Vermiform appendix (tissue), 1 donor: ENCODE data around the genes LGALS9, LYRM9, TMEM97, RAB34 and TLCD1.

DNA sequence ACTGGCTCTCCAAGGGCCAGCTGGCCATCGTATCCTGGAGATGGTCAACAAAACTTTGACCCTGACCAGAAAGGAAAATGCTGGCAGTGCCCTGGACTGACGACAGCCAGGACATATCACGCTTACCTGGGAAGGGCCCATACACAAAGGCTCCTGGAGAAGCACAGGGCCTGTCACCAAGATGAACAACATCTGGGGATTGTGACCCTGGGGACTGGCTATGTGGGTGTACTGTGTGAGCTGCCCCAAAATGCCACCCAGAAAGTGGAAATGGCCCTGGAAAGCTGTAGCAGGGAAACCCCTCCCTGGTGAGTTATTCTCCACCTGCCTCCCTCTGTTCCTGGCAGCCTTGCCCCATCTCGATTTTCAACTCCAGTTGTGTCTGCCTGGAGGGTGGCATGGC lies 117.6 kb upstream of the KCNJ18 start:
- PRO-cap = no peak

DNA sequence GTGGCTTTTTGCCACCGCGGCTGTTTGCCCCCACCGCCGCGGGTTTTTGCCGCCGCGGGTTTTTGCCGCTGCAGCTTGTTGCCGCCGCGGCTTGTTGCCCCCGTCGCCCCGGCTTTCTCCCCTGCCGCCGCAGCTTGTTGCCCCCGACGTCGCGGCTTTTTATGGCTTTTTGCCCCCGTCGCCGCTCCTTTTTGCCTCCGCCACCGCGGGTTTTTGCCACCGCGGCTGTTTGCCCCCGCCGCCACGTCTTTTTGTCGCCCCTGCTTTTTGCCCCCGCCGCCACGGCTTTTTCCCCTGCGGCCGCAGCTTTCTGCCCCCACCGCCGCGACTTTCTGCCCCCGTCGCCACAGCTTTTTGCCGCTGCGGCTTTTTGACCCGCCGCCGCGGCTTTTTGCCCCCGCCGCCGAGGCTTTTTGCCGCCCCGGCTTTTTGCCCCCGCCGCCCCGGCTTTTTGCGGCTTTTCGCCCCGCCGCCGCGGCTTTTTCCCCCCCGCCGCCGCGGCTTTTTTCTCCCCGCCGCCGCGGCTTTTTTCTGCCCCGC lies 149.6 kb downstream of the KCNJ18 start:
- PRO-cap = no peak

GRCh38 chr17:22523975-22524819 lies 831.9 kb downstream of the KCNJ18 start:
- PRO-cap = no peak

- PRO-cap = no peak
These were observed 37.4 kb upstream of the WSB1 start for GRCh38 chr17:27256470-27256907.

DNA sequence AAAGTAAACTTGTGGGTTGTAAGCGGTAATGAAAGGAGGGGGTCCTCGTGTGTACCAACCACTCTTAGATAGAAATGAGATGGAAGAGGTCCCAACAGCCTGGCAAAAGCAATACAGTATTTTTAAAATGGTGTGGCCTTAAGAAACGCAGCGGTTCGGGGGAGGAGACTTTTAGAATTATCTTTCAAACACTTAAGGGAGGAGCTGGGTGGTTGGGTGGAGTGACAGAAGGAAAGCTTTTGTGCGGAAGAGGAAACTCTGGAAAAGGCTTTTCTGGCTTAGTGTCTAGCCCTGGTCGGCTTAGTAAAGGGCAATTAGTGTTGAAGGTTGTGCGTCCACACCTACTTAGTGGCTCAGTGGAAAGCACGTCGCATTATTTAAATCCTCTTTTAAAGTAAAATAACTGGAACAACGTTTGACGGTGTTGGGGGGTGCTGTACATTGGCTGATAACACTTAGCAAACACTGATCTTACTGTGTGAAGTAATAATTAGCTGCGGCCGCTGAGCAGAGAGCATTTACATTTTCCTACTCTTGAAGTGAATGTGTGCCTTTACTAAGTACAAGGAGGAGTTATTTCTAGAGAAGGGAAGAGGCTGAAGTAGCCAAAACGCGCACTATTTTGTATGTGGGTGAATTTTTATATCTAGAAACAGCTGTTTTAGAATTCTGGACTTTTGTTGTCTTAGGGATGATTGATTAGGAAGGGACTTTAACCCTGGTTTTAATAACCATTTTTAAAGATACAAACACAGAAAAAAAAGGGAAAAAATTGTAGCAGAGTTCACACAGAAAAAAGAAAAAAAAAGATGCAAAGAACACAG lies 1.1 kb downstream of the WSB1 start:
- PRO-cap = bidirectional peak, plus-strand start at position 313 of the sequence, minus-strand start at position 113 of the sequence; bidirectional peak, plus-strand start at position 582 of the sequence, minus-strand start at position 457 of the sequence

DNA sequence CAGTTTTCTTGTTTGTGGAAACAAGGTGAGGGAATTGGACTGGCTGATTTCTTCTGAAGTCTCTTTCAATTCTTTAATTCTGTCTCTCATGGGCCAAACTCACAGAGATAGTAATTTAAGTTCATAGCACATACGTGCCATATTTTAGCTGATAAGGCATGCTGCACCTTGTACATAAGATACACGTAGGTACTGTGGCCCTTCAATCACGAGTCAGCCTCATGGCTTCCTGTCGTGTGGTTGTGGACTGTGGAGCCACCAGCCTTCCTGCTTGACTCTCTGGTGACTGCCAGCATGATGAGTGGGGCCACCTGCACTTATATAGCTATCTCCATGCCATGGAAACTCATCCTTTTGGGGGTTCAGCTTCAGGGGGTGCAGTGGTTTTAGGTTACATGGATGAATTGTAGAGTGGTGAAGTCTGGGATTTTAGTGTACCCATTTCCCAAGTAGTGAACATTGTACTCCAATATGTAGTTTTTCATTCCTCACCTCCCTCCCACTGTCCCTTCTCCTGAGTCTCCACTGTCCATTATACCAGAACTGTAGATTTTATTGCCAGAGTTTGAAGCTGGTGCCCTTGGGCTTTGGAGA lies 25.2 kb downstream of the KSR1 start:
- PRO-cap = no peak

GRCh38 chr17:27540267-27541133 lies 84.3 kb downstream of the KSR1 start:
- PRO-cap = bidirectional peak, plus-strand start at chr17:27540567, minus-strand start at chr17:27540416

- PRO-cap = no peak
These were observed 59.2 kb upstream of the LGALS9 start for GRCh38 chr17:27571604-27572294.

DNA sequence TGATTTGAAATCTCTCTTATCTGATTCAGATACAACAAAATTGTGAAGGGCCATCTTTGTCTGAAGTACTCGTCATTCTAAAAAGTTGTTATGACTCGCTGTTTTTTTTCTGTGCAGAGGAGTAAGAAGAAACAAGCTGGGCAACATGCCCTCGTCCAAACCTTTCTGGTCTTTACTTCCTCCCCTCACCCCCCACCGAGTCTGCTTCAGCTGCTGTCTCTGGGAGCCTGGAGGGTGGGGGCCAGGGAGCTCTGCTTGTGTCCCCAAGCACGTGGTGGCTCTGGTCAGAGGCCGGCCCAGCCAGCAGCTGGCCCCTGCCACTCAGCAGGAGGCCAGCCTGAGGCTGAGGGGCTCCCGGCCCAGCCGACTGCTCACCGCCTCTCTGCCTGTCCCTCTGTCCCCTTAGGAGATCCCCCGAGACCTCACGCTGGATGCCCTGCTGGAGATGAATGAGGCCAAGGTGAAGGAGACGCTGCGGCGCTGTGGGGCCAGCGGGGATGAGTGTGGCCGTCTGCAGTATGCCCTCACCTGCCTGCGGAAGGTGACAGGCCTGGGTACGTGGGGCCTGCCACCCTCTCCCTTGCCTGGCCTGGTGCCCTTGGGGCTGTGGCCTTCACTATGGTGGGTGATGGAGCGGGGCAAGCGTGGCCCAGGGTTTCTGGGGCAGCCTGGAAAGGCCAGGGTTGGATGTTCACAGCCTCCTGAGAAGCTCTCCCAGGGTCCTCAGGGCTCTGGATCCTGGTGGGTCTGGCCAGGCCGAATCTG lies 53.7 kb upstream of the LGALS9 start:
- PRO-cap = no peak

- PRO-cap = unidirectional peak, plus-strand start at chr17:27631211
These were observed at the start of gene LGALS9 for GRCh38 chr17:27630892-27631444. LGALS9 (plus strand) TSS chr17:27631188.

DNA sequence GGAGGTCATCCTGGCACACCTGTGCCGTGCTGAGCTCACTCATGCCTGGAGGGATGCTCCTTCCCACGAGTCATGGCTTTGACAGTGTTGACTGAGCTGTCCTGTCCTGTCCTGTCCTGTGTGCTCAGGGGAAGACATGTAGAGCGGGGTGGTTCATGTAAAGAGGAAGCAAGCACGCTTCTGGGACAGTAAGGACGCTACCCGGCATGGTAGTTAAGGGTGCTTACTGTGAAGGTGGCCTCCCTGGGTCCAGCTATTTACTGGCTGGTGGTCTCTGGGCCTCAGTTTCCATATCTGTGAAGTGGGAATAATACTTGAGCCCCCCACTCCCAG lies 423 bp downstream of the LGALS9 start:
- PRO-cap = no peak

DNA sequence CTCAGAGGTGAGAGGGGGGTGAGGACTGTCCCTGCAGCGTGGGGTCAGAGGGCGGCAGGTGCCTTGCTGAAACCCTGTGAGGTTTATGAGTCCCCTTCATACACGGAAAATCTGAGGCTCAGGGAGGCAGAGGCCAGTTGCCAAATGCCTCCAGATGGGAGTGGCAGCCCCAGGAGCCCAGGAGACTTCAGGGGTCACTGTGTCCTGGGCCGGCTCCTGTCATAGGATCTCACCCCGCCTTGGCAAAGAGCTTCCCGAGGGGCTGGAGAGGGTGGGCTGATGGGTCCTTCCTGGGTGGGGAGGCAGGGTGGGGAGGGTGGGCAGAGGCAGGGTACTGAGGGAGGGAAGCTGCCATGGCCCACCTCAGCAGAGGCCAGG lies 965 bp downstream of the LGALS9 start:
- PRO-cap = no peak

GRCh38 chr17:27892789-27893845 lies at the start of gene LYRM9:
LYRM9 (minus strand) TSS chr17:27893365.
- PRO-cap = unidirectional peak, minus-strand start at chr17:27893199; unidirectional peak, minus-strand start at chr17:27893363

- PRO-cap = bidirectional peak, plus-strand start at chr17:28319135, minus-strand start at chr17:28318939; unidirectional peak, plus-strand start at chr17:28319359
These were observed at the start of gene TMEM97 for GRCh38 chr17:28318992-28320047. TMEM97 (plus strand) TSS chr17:28319200.

DNA sequence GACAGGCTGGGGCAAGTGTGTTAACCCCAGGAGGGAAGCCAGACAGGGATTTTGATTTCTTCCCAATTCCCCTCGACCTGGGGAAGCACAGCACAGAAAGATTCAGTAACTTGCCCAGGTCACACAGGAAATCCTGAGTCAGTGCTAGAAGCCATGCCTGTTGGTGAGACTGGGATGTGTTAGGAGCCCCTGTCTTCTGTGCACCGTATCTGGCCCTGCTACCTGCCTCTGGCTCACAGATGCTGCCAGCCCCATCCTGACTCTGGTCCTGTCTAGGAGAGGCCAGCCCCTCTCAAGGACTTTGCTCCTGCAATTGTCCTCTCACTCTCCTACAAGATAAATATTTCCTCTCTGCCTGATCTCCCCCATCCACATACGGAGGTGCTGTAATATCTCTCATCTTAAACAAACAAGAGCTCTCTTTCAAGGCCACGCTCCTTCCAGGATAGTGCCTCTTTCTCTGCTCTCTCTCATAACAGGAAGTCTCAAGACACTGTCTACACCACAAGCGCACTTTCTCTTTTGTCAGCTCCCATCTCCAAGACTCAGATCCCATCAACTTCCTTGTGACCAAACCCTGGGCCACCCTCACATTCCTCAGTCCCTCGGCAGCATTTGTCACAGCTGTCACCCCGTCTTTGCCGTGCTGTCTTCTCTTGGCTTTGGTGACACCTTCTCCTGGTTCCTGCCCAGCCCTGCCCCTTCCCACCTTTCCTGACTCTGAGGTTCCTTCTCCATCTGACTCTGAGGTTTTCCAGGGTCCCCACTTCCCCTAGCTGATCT lies 1.8 kb downstream of the SLC13A2 start:
- PRO-cap = no peak

GRCh38 chr17:28677414-28678394 lies 15.7 kb downstream of the SUPT6H start:
- PRO-cap = no peak

DNA sequence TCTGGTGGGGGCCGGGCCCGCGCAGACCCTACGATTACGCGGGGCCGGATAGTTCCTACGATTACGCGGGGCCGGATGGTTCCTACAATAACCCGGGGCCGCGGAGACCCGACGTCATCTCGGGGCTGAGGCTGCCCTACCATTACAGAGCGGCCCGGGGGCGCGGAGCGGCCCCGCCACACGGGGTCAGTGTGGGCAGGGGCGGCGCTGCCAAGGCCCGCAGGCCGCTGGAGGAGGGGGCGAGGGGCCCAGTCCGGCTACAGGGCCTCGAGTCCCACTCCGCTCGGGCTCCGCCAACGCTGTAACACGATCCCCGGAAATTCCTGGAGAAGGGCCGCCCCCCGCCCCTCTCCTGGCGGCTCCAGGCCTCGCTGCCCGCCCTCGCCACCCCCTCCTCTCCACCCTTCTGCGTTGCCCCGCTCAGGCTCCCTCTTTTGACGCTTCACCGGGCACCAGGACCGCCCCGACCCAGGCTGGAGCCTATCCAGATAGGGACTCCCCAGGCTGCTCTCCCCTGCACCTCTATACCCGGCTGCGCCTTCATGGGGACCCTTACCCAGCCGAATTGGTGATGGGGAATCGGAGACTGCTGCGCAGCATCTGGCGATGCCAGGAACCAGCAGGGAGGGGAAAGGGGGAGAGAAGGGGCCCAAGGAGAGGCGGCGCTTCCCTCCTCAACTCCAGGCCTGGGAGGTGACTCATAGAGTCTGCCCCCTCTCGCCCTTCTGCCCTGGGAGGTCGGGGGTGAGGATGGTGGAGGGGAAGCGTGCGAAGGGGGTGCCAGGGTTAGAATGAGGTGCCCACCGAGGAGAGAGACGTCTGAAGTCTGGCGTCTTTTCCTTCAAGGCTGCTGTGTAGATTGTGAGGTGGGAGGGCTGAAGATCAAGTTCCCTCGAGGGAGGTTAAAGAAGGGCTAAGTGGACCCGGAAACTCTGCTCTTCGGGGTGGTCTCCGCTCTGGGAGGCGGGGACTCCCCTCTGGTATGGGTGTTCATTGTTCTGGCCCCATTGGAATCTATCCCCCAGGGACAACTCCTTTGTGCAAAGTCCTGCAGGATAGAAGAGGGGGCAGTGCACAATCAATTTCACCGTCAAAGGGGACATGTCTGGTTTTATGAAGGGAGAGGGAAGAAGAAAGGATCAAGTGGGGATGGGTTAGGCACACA lies at the start of gene RAB34:
Gene RAB34, minus strand, starts transcription at position 303 of the 1,165 bp plus-strand sequence.
- PRO-cap = bidirectional peak, plus-strand start at position 114 of the sequence, minus-strand start outside the sequence; bidirectional peak, plus-strand start at position 277 of the sequence, minus-strand start at position 303 of the sequence; bidirectional peak, plus-strand start at position 726 of the sequence, minus-strand start at position 618 of the sequence

- PRO-cap = bidirectional peak, plus-strand start at chr17:28726172, minus-strand start at chr17:28726147; bidirectional peak, plus-strand start at chr17:28726345, minus-strand start at chr17:28726204
These were observed at the start of gene TLCD1 for GRCh38 chr17:28725470-28726473. TLCD1 (minus strand) TSS chr17:28726233.

- PRO-cap = unidirectional peak, minus-strand start at chr17:28745253
These were observed 1.6 kb downstream of the TRAF4 start for GRCh38 chr17:28745125-28746016.

GRCh38 chr17:28746455-28747526 lies 3.0 kb downstream of the TRAF4 start:
- PRO-cap = no peak